Cardiac septum (tissue), 1 donor: ENCODE results near the genes GASK1B, CPE and SPOCK3.

GRCh38 chr4:158121195-158121734 lies 51.6 kb downstream of the GASK1B start:
- PRO-cap = no peak

- PRO-cap = no peak
Observed at GRCh38 chr4:158163797-158164555, 8.8 kb downstream of the GASK1B start.

DNA sequence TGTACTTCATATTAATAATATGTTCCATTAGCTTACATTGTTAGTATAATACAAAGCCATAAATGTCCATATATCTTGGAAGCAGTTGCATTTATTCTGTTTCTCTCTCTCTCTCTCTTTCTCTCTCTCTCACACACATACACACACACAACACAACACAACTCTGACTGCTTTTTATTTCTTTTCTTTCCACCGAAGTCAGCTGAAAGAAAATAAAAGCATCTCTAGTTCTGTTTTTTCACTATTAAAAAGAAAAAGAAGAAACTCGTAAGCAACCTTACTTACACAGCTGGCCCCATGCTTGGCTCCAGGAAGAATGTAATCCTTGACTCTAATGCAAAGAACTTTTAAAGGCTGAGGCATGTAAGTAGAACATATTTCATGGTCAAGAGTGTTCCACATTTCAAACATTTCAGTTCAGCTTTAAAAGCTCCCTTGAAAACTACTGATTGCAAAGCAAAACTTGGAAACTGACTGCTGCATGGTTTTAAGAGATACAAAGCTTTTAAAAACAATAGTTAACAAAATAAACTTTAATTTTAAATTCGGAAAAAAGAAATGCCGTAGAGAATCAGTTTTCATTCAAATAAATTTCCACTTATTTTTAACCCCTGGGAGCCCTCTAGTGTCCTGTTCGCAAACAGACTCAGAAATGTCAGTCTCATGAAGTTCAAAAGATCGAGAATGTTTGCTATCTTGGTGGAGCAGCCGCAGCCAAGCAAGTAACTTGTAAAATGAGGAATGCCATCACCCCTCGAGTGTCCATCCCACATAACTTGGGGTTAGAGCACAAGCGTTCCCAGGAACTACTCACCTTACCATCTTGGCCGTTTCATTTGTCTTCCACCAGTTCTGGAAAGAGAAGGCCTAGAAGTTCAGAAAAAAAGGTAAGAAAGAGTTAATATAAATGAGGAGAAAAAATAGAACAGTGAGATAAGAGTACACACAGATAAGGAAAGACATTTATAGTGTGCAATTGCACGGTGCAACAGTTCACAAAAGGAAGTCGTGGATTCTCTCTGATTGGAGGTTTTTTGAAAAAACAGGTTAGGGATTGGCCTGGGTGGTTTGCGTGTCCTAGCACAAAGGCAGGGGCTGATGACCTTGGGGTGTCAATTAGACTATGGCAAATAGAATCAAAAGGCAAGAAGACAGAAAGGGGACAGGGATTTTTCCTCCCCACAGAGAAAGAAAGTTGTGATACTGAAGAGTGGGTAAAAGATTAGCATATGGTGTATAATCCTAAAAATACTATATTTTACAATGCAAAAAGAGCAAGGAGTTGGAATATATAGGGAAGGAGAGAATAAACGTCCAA lies at the start of gene GASK1B:
Gene GASK1B, minus strand, starts transcription at position 972 of the 1,318 bp plus-strand sequence.
- PRO-cap = unidirectional peak, minus-strand start at position 323 of the sequence; bidirectional peak, plus-strand start at position 991 of the sequence, minus-strand start at position 834 of the sequence

GRCh38 chr4:158196845-158197542 lies 13.3 kb upstream of the TMEM144 start:
- PRO-cap = no peak

DNA sequence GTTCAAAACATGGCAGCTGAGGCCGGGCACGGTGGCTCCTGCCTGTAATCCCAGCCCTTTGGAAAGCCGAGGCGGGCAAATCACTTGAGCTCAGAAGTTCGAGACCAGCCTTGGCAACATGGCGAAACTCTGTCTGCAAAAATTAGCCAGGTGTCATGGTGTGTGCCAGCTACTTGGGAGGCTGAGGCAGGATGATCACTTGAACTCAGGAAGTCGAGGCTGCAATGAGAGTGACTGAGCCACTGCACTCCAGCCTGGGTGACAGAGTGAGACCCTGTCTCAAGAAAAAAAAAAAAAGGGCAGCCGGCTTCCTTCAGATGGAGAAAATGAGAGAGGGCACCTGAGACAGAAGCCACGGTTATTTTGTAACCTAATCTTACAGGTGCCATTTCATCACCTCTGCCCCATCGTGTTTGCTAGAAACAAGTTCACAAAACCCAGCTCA lies 10.9 kb upstream of the C4orf45 start:
- PRO-cap = no peak

DNA sequence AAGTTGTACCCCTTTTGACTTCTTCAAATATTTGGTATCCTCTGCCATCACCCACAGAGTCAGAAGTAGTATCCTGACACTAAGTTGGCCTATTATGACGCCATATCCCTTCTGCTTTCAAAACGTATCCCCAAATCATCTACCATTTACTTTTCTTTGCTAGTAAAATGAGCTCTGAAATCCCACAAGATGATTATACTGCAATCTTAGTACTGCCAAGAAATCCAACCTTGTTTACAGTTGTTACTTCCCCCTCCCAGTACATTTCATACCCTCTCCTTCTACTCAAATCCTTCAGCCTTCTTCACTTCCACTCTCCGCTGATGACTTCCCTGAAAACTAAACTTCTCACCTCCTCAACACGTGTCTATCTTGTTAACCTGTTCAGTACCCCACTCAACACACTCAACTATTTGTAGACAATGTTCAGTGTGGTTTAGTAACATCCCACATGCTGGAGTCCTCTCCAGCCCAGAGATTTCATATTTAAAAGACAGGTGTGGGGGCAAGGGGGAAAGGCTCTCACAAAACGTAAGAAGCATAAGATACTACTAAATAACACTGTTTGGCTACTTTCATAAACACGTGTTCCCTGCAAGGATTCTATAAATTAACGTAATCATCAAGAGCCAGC lies 1.3 kb downstream of the NAF1 start:
- PRO-cap = no peak

- PRO-cap = no peak
Observed at GRCh38 chr4:163600684-163601004, 106.2 kb downstream of the TMA16 start.

GRCh38 chr4:165113080-165113503 lies 432 bp upstream of the TMEM192 start:
- PRO-cap = no peak

GRCh38 chr4:165206910-165207199 lies 506 bp upstream of the KLHL2 start:
- PRO-cap = no peak

GRCh38 chr4:165222325-165223501 lies 15.4 kb downstream of the KLHL2 start:
- PRO-cap = unidirectional peak, minus-strand start at chr4:165222468

- PRO-cap = no peak
Observed at GRCh38 chr4:165257156-165258038, 22.1 kb downstream of the GK3 start.

DNA sequence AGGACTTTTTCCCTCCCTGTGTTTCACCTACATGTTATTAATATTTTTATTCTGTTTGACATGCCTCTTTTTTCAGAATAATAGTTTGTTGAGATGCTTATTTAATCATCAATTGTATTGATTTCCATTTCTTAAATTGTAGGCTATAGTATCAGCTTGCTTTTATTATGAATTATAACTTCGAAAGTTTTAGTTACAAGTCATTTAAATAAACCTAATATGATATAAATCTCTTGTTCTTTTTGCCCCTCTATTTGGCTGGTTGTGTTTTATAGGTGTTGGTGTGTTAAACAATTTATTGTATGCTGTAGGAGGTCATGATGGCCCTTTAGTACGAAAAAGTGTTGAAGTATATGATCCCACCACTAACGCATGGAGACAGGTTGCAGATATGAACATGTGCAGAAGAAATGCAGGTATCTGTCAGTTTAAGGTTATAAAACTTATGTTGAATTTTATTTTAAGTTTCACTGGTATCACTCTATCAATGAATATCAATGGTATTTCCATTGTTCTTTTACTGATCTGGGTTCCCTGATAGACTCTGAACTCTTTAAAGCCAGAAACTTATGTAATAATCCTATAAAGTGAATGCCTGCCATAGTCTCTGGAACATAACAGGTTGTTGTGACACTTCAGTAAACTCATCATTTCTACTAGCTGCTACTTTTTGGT lies 13.6 kb upstream of the MSMO1 start:
- PRO-cap = no peak

GRCh38 chr4:165328841-165329660 lies 1.6 kb downstream of the MSMO1 start:
- PRO-cap = no peak

DNA sequence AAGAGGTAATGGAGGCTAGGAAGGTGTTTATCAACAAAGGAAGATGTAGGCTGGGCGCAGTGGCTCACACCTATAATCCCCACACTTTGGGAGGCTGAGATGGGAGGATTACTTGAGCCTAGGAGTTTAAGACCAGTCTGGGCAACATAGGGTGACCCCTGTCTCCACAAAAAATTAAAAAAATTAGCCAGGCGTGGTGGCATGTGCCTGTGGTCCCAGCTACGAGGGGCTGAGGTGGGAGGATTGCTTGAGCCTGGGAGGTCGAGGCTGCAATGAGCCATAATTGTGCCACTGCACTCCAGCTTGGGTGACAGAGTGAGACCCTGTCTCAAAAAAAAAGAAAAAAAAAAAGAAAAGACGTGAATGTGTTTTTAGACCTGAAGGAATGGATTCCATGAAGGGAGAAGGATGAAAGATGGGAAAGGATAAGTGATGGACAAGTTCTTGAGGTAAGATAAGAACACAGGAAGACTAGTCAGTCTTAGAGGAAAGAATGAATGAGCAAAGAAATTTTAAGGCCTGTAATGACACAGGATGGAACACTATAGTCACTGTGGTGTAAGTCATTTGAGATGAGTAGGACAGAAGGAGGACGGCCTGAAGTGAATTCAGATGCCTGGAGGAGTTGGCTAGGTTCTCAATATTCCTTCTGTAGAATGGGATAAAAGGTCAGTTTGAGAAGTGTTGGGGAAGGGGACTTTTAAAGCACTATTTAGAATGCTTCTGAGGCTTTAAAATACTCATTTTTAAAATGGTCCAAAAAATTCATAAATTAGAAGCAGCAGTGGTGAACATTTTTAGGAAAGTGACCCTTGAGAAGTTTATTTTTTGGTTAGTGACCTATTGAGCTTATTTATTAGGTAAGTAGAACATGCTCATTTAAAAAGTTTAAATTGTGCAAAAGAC lies 3.8 kb downstream of the MSMO1 start:
- PRO-cap = no peak

DNA sequence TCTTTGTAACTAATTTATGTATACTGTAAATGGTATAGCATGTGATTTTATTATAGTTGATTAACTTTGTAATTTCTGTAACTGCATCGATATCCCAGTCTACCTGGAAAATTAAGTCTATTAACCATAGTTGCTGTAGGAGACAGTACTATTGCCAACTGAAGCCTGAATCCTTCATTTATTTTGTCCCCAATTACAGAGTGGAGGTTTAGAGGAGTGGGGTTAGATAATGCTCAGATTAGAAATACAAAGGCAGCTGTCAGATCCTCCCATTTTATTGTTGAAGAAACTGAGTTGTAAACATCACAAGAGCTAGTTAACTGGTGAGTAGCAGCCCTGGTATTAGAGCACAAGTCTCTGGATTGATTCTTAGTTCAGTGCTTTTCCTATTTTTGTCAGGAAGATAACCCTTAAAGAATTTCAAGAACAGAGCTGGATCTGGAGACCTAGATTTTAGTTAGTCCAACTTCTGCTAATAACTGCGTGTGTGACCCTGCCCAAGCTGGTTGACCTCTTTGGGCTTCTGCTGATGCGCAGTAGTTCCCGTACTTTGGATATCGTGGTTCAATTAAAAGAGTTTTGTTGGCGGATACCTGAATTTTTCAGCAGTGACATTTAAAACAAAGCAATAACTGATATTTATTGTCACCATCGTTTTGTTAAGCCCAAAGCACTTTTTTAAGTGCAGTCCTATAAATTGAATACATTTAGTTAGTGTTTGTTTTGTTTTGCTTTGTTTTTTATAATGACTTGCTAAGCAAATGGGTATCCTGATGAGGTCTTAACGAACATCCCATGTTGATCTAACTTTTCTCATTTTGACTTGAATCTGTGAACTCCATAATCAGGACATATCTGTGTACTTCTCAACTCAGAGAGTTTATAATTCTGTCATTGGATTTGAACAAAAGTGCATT lies 9.2 kb downstream of the MSMO1 start:
- PRO-cap = no peak

DNA sequence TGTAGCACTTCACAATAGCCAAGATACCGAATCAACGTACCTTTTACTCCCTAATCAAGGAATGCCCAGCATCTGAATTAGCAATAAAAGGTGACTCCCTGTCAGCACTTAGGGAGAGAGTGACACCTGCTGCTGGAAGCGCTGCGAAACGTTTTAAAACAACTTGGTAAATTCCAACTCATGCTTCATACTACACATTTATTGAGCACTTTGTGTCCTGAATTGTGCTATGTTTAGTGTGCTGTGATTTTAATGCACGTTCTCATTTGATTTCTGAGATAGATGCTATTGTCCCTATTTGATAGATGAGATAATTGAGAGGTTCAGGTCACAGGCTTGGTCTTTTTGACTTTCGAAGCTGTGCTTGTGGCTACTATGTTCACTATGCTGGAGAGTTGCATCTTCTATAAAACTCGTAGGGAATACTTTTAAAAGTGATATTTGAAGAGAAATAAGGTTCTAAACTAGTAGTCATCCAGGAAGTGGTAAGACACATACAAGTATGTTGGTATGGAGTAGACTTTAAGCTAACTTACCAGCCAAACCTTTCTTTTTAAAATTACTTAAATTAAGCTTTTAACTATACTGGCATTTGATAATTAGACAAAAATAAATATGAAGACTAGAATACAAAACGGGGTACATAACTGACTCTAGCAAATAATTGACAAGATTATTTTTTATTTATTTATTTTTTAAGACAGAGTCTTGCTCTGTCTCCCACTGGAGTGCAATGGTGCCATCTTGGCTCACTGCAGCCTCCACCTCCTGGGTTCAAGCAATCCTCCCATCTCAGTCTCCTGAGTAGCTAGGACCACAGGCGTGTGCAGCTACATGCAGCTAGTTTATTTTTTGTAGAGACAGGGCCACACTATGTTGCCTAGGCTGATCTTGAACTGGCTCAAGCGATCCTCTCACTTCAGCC lies 16.6 kb downstream of the MSMO1 start:
- PRO-cap = no peak

DNA sequence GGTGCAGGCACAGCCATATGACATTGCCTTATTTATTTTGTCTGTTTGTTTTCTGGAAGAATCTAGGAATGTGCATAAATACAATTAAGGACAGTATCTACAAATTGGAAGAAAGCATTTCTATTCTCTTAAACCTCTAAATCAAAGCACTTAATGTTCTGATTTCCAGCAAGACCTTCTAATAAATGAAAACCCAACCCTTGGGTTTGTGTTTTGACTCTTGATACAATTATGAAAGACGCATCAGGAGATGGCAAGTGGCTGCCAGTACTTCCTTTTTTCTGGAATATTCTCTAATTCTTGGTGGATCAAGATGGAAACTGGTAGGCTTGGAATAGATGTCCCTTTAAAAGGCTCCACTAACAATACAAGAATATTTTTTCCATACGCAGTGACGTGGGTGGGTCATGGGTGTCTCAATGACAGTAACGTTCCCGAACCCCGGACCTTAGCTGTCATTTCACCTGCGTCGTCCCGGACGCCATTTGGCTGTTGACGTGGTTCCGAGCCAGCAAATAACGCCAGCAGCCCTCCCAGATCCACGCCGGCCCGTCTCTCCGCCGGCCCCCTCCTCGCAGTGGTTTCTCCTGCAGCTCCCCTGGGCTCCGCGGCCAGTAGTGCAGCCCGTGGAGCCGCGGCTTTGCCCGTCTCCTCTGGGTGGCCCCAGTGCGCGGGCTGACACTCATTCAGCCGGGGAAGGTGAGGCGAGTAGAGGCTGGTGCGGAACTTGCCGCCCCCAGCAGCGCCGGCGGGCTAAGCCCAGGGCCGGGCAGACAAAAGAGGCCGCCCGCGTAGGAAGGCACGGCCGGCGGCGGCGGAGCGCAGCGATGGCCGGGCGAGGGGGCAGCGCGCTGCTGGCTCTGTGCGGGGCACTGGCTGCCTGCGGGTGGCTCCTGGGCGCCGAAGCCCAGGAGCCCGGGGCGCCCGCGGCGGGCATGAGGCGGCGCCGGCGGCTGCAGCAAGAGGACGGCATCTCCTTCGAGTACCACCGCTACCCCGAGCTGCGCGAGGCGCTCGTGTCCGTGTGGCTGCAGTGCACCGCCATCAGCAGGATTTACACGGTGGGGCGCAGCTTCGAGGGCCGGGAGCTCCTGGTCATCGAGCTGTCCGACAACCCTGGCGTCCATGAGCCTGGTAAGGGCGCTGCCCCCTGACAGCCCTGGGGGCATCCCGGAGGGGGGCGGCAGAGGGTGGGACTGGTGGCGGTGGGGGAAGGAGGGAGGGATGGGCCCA lies at the start of gene CPE:
Gene CPE, plus strand, starts transcription at position 614 of the 1,233 bp plus-strand sequence.
- PRO-cap = bidirectional peak, plus-strand start at position 455 of the sequence, minus-strand start at position 176 of the sequence; bidirectional peak, plus-strand start at position 614 of the sequence, minus-strand start at position 487 of the sequence

- PRO-cap = no peak
Observed at GRCh38 chr4:165482233-165482527, 103.4 kb downstream of the CPE start.

DNA sequence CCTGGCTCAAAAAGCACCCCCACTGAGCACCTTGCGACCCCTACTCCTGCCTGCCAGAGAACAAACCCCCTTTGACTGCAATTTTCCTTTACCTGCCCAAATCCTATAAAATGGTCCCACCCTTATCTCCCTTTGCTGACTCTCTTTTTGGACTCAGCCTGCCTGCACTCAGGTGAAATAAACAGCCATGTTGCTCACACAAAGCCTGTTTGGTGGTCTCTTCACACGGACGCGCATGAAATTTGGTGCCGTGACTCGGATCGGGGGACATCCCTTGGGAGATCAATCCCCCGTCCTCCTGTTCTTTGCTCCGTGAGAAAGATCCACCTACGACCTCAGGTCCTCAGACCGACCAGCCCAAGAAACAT lies 518.0 kb downstream of the SPOCK3 start:
- PRO-cap = no peak

DNA sequence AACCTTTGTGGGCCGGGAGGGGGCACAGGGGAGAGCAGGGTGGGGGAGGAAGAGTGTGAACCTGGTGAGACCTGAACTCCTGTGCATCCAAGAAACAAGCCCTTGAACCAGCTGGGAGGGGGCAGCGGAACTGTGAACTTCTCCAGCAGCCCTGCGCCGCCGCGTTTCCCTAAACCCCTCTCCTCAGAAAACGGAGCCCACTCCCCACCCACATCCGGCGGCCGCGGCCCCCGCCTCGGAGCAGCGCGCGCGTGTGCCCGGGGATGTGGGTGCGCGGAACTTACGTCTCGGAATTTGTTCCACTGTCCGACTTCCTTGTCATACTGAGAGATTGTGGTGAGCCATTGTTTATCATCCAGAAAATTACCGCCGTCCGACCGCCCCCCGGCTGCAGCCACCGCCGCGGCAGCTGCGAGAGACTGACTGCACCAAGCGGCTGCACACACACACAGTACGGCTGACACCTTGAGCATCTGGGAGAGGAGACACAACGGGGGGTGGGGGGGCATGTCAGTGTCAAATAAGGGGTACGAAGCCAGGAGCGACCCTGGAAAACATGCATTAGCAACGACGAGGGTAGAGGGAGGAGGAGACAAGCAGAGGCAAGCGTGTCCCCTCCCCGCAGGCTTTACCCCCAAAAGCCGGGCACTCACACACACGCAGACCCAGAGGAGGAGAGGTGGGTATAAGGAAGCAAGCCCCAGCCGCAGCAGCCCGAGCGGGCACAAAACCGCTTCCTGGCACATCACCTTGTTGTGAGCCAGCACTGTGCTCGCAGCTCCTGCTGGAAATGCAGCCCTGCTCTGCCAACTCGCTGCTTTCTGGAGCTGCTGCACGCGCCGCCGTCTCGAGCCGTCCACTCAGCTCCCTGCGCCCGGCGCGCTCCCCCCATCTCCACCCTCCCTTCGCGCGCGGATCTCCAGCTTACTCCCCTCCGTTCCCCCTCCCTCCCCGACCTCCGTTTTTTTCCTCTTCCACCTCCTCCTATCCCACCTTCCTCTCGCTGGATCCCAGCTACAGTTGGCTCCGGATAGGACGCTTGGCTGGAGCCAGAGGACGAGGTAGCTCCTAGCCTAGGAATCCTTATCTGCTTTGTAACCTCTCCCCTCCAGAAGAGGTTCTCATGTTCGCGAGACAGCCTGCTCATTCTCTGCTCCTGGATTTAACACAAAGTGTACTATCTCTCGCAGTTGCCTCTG lies at the start of gene SPOCK3:
Gene SPOCK3, minus strand, starts transcription at position 794 of the 1,199 bp plus-strand sequence.
- PRO-cap = no peak